Duodenum (tissue), 1 donor: ENCODE measurements around the genes ANO4 and SPIC.

GRCh38 chr12:95683476-95683806 lies 107.1 kb downstream of the NTN4 start:
- PRO-cap: no peak

DNA sequence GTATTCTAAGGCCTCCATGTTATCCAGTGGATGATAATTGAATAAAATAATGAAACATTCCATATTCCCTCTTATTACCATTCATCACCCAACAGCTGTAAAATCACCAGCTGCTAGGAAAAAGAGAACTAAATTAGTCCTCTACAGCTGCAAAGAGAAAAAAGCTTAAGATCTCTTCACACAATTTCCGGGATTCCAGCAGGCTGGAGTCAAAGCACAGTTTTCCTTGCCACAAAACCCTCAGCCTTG lies 57.5 kb downstream of the NTN4 start:
- PRO-cap: no peak

DNA sequence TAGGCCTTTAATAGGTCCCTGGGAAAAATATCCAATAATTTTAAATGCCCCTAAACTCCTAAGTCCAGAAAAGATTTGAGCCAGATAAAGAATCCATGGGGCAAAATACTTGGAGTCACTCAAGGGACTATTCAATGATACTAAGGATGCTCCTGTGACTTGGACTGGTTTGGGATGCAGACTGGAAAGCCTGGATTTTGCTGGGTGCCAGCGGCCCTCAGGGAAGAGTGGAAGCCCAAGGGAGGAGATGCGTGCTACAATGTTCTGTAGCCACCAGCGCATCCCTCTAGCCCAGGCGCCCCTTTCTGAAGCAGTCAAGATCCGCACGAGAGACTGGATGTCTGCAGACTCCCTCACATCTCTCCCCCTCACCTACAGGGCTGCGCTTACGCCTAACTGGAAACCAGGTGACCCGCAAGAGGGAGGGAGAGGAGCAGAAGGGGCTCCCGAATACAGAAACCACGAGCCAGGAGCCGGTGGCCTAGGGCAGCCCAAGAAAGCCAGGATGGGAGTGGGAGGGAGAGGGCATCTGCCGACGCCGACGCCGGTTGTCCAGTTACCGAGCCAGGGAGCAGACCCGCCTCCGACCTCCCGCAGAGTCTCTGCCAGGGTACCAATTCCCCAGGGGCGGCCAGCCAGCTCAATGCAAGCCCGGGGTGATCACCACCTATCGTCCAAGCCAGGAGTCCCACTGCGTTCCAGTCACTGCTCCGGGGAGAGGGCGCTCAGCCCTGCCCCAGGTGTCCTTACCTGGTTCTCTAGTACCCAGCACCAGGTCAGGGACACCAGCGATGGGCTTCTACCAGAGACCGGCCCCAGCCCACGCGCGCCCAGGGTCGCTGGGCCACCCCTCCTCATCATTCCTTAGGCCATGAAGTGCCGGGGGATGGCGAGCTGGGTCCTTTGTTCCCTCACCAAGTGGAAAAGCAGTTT lies 1.3 kb downstream of the NTN4 start:
- PRO-cap: no peak

- PRO-cap: no peak
Measured at GRCh38 chr12:95861020-95861507, 2.3 kb downstream of the SNRPF start.

DNA sequence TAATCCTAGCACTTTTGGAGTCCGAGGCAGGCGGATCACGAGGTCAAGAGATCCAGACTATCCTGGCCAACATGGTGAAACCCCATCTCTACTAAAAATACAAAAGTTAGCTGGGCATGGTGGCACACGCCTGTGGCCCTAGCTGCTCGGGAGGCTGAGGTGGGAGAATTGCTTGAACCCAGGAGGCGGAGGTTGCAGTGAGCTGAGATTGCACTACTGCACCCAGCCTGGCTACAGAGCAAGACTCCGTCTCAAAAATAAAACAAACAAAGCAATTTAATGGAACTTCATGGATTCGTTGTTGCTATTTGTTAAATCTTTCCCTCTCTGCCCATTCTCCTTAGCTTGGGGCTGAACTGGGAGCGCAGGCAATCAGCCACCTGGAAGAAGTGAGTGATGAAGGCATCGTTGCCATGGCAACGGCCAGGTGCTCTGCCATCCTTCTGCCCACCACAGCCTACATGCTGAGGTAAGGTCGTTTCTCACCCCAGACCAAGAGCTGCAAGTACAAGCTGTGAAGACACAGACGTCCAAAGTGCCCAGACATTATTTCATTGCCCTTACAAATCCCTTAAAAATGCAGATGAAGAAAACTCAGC lies 19.0 kb downstream of the AMDHD1 start:
- PRO-cap: no peak

- PRO-cap: no peak
Measured at GRCh38 chr12:96141451-96141933, 52.7 kb upstream of the ELK3 start.

- PRO-cap: no peak
Measured at GRCh38 chr12:96239724-96240111, 45.5 kb downstream of the ELK3 start.

- PRO-cap: no peak
Measured at GRCh38 chr12:96242354-96243313, 48.5 kb downstream of the ELK3 start.

GRCh38 chr12:96278498-96279429 lies 84.6 kb downstream of the ELK3 start:
- PRO-cap: no peak

GRCh38 chr12:96309129-96309657 lies 91.0 kb downstream of the CDK17 start:
- PRO-cap: no peak

GRCh38 chr12:96347234-96347780 lies 52.9 kb downstream of the CDK17 start:
- PRO-cap: no peak

- PRO-cap: no peak
Measured at GRCh38 chr12:96355125-96355650, 45.1 kb downstream of the CDK17 start.

GRCh38 chr12:96364469-96365006 lies 35.7 kb downstream of the CDK17 start:
- PRO-cap: no peak

DNA sequence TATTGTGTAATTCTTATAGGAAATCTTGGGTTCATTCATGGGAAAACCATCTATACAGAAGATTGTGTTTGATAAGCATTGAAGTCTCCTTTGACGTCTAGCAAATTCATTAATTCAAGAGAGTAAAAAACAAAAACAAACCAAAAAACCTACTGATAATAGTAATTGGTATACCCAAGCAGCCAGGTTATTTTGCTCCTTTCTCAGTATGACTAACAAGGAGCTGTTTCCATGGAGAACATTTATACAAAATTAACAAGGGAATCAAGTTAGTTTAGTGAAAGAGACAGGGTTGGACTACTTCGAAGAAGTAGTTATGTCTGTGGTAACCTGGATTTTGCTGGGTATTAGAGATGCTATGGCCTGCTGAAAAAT lies 43.1 kb upstream of the CFAP54 start:
- PRO-cap: no peak

DNA sequence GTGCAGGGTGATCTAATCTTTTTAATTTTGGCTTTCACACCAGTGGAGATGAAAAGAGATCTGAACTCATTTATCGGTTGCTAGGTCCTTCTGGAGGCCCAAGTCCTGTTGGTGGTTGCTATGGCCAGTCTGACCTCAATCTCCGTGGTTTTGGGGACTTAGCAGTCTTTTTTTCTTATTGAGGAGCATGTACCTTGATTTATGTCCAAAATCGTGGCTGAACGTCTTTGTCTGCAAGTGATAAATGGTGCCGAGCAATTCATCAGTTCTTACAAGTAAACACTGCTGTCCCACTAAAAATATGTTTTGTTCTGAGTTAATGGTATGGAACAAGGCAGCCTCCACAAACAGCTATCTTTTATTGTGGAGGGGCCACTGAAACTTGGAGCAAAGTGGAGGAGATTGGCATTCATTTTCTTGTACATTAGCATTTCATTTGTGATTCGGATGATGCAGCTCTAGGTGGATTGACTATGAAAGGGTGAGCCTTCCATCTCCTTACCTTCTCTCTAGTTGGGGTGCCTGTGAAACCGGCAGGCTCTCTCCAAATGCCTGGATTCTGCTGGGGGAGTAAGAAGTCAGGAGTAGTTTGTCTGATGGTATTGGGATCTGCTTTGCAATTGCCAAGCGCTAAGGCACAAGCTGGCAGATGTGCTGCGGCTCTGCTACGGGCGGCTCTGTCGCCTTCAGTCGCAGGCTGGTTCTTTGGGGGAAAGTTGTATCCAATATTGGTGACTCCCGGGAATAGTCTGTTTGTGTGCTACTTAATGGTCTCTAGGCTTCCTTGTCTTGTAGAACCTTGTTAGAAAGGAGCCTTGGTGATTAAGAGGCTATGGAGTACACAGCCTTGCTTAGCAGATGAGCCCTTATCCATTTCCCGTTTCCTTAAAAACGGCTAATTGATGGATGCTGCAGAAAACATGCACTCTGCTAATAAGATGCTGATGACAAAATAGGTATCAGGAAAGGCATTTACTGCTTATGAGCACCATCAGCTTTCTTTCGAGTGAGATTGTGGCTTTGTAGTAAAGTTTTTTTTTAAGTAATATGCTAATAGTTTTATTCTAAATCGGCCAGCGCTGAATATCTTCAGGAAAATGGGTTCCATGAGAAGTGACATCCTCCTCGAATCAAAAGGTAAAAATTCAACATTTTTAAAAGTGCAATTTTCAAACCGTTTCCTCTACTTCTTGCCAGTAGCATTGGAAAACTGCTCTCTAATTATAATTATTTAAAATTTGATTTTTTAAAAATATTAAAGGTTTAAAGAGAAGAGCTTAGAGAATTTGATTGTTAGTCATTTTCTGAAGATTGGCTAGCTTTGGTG lies 558.0 kb downstream of the NEDD1 start:
- PRO-cap: no peak

DNA sequence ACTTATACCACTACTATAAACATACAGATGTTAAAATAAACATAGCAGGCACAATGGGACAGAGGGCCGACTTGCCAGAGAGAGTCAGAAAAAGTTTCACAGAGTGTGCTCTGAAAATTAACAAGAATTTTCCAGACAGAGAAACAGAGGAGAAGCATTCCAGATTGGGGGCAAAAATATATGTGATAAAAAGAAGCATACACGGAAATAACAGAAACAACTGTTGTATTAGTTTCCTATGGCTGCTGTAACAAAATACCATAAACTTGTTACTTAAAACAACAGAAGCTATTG lies 49.0 kb upstream of the GARIN6 start:
- PRO-cap: unidirectional peak, plus-strand start at position 139 of the sequence

DNA sequence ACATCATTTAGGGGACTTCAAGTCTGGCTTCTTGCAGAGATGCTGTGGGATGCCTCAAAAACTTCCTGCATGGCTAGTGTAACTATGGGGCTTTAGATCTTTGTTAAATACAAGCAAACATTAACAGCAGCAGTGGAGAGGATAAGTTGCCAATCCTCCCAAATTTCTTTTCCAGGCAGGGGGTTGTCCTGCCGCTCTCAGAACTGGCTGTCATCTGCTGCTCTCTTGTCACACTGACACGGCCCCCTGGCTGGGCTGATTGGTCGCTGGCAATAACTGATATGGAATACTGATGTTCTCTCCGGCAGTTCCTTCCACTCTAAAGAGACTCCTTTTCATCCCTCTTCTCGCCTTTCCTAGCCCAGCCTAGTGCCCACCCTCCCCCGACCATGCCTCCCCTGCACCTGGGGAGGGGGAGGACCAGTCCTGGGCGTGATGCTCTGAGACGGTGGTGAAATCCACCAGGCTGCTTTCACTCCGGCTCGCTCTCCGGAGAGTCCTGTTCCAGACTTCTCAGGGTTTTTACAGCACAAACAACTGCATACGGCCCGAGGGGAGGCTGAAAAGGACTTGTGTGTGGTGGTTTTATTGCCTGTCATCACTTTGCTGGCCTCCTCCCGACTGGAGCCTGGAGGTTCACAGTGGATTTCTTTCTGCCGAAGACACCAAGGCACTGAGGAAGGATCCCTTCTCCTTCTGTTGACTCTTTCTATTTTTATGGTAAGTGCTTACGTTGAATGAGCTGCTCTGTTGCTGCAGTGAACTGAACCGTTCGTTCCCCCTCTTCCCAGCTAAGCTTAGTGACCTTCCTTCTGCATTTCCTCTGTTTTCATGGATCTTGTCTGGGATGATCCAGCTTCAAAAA lies at the start of gene ANO4:
Gene ANO4, plus strand, starts transcription at position 469 of the 865 bp plus-strand sequence.
- PRO-cap: no peak

- PRO-cap: no peak
Measured at GRCh38 chr12:100987836-100988241, 193.3 kb downstream of the ANO4 start.

DNA sequence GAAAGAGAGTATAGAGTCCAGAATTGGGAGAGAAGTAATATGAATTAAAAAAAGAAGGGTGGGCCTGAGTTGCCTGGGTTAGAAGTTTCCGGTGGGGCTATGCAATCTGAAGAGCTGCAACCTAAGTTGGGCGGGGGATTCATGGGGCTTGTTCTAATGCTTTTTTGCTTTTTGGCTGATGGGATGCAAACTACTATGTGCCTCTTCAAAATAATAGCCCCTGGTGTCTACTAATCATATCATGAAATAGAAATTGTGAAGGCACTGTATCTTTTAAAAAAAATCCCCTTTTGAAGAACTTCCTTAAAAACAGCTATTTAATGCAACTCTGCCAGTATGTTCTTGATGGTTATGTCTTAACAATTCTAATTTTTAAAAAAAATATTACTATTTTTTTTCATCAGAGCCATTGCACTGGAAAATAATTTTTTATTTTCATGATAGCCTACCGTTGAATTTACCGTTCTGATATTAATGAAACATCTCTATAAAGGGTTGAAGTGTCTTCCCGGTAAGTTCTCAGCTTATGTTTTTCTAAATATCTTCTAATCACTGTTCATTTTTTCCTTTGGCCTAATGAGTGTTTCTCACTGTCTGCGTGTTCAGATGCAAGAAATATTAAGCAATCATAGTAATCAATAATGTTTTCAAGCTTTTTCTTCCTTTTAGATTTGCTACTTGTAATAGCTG lies at the start of gene SPIC:
Gene SPIC, plus strand, starts transcription at position 345 of the 690 bp plus-strand sequence.
- PRO-cap: no peak

- PRO-cap: no peak
Measured at GRCh38 chr12:101607917-101608350, 13.2 kb downstream of the MYBPC1 start.